Mesangial cell (primary cell): ENCODE measurements around a stretch of chr1.

- RAMPAGE, long total RNA = no peak
Observed at GRCh38 chr1:184606745-184607355, 147.8 kb downstream of the EDEM3 start.

- RAMPAGE, long total RNA = no peak
Observed at GRCh38 chr1:184626503-184627394, 127.9 kb downstream of the EDEM3 start.

GRCh38 chr1:184905015-184905645 lies 69.2 kb downstream of the NIBAN1 start:
- RAMPAGE, long total RNA = no peak

DNA sequence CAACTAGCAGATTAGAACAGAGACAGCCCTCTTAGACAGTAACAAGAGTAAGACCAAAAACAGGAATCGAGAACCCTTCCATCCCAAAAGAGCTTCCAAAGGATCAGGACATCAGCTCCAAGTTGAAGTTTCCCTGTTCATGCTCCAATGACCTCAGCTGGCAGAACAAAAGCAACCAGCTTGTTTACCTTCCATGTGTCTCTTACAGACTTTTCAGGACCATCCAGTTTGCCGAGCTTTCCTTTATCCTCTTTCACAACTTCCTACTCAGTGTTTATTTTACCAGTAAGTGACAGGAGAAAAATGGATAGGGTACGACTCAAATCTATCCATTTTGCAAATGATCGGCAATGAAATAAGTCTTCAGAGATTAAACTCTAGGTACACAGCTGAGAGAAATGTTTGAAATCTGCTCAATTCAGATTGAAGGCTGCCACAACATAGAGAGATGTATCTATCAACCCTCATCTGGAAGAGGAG lies 44.4 kb downstream of the NIBAN1 start:
- RAMPAGE, long total RNA = no peak

DNA sequence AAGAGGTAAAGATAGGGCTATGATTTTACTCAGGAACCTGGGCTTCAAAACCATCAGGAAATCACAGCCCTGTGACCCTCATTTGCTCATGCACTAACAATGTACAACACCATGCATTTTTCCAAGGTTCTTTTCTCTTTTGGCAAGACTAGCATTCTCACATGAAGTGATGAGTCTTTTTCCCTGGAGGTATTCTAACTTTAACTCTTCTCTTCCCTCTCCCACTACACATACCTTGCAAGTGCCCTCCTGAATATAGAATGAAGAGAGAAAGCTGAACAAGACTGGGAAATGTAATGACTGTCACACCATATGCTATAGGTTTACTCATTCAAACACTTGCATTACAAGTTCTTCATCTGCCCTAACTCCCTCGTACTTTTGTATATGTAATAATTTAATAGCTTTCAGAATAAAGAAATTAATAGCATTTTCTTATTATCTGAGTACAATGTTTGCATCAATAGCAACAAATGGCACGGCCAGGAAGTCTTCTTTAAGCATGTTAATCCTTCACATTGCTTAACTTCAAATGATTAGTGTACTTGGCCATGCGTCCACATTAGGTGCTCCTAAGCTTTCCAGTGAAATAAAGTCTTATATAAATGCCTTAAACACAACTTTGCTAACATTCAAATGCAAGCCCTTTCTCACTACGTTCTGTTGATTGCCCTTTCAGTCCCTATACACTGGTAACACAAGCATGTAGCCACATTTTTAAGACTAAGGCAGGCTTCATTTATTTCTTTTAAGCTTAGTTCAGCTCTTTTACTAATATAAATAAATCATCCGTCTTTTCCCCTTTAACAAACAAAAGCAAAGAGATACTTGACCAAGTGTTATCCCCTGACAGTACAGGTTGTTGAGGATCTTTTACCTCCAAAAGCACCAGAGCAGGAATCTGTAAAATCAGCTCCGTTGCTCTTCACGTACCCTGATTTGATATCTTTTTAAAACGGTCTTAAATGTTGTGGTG lies 1.7 kb downstream of the NIBAN1 start:
- RAMPAGE, long total RNA = no peak

- RAMPAGE, long total RNA = no peak
Observed at GRCh38 chr1:185155757-185156575, 787 bp downstream of the TRMT1L start.

GRCh38 chr1:185165761-185166051 lies 8.7 kb downstream of the SWT1 start:
- RAMPAGE, long total RNA = no peak

GRCh38 chr1:185305288-185305935 lies 11.6 kb downstream of the IVNS1ABP start:
- RAMPAGE, long total RNA = no peak

GRCh38 chr1:185306767-185307695 lies 10.0 kb downstream of the IVNS1ABP start:
- RAMPAGE, long total RNA = no peak

GRCh38 chr1:185337330-185337529 lies 20.2 kb upstream of the IVNS1ABP start:
- RAMPAGE, long total RNA = no peak

GRCh38 chr1:185427358-185427758 lies 110.3 kb upstream of the IVNS1ABP start:
- RAMPAGE, long total RNA = no peak

DNA sequence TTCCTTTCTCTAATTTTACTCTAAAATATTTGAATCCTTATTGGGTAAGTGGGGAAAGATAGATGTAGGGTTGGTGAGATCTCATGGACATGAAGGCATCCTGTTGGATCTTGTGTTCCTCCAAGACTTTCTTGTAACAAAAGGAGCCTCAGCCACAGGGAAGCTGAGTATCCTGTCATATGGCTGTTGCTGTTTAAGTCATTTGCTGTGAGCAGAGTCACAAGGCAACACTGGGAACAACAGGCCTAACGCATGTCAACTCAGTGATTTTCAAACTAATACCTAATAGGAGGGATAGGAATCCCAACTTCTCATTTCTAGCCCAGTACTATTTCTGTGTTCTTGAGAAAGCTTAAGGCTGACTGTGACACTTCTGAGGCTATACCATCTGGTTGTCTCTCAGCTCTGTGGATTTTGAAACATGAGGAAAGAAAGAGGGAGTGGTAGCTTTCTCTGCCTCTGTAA lies 166.5 kb upstream of the IVNS1ABP start:
- RAMPAGE, long total RNA = no peak

- RAMPAGE, long total RNA = no peak
Observed at GRCh38 chr1:186731879-186732109, 51.6 kb upstream of the PTGS2 start.

DNA sequence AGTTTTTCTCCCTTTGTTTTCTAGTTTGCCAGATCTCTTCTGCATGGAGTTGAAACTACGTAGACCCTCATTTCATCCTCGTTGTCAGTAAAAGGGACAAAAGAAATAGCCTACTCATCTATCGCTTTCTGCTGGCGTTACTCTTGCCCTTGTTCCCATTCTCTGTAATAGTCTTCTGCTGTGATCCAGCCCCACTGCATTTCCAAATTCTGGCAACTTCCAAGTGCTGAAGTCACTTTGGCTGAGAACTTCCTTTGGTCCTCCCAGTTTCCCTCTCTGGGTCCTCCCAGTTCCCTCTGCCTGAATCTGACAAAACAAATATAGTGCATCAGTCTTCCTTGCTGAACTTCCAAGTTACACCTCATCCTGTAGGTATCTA lies 47.1 kb upstream of the PLA2G4A start:
- RAMPAGE, long total RNA = no peak

- RAMPAGE, long total RNA = no peak
Observed at GRCh38 chr1:188167284-188167594, 1338.5 kb downstream of the PLA2G4A start.

GRCh38 chr1:192489658-192490192 lies 85.8 kb upstream of the RGS1 start:
- RAMPAGE, long total RNA = no peak

- RAMPAGE, long total RNA = no peak
Observed at GRCh38 chr1:192538711-192539607, 36.6 kb upstream of the RGS1 start.

DNA sequence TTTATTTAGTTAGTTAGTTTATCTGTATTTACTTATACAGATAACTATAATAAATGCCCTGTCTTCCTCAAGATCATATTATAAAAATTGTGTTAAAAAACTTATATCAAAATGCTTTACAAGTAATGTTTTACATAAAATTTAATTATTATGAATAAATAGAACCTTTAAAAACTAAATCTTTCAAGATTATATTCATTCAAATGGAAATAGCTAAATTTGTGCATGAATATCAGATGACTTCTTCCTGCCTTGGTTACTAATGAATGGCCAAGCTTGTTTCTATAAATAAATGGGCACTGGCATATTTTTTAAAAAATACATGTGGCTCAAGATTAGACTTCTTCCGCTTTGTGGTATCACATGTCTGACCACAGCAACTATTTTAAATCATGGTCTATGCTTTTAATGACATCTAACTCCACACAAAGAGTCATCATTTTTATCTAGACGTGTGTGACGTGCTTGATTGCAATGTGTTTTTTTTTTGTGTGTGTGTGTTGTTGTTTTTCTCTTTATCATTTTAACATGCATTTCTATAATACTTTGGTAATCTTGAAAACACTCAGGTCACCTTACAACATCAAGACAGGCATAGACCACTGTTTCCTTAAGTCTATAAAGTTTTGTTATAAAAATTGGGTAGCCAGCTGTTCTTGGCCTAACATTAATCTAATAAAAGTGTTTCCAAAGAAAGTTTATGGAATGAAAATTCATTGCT lies 29.4 kb downstream of the RGS1 start:
- RAMPAGE, long total RNA = no peak

GRCh38 chr1:192810822-192811460 lies 2.1 kb downstream of the RGS2 start:
- RAMPAGE, long total RNA = no peak

DNA sequence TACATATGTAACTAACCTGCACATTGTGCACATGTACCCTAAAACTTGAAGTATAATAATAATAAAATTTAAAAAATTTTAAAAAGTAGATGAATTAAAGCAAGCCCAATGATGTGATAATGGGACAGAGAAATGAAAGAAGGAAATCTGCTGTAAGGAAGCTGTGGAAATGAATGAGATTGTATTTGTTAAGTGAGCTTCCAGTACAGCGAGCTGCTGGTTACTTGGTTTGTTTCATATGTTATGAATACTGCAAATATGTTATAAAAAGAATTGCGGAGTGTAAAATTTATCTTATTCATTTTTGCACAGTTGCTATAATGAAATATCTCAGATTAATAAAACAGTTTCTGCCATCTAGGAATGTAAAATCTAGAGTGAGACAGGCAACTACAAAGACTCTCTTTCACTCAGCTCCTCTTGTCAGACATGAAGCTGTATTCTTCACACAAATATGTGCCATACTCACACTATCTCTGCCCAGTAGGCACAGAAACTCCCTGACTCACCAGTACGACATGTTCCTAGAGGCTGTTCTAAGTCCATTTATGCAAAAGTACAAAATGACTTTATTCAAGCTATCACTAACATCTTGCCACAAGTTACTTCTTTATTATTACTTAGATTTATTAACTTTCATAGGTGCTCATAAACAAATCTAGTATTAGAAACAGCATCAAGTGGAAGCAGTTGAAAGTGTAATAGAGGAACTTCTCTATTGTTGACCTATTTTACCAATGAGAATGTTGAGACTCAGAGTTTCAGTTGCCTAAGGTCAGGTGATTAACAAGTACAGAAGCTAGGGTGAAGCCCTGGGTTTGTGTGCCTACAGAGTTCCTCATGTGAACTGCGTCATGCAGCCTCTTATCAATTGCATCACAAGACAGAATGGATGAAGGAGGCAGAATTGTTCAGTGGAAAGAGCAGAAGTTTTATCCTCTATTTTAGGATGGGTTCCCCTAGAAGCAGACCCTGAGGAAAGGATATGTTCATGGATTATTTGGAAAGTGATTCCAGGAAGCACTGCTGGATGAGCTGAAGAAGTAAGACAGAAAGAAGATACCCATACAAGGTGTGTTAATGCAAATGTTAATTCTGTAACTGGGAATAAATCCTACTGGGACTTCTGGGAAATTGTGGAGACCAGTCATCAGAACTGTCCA lies 98.8 kb downstream of the RGS2 start:
- RAMPAGE, long total RNA = no peak